T-cell (primary cell): ENCODE results near the genes ZBTB38 and RNF7.

GRCh38 chr3:141243360-141243768 lies 11.7 kb downstream of the PXYLP1 start:
- PRO-cap, 7 experiments = peak in 6 of 7 experiments; most common plus-strand start chr3:141243616 (in 2); most common minus-strand start chr3:141243455 (in 4)

GRCh38 chr3:141306892-141307344 lies 61.4 kb upstream of the ZBTB38 start:
- PRO-cap, 7 experiments = peak in 4 of 7 experiments; most common plus-strand start chr3:141307222 (in 2); most common minus-strand start chr3:141307081 (in 2)

- PRO-cap, 7 experiments = no peak in any of the 7 experiments
Observed at GRCh38 chr3:141360670-141361210, 7.6 kb upstream of the ZBTB38 start.

DNA sequence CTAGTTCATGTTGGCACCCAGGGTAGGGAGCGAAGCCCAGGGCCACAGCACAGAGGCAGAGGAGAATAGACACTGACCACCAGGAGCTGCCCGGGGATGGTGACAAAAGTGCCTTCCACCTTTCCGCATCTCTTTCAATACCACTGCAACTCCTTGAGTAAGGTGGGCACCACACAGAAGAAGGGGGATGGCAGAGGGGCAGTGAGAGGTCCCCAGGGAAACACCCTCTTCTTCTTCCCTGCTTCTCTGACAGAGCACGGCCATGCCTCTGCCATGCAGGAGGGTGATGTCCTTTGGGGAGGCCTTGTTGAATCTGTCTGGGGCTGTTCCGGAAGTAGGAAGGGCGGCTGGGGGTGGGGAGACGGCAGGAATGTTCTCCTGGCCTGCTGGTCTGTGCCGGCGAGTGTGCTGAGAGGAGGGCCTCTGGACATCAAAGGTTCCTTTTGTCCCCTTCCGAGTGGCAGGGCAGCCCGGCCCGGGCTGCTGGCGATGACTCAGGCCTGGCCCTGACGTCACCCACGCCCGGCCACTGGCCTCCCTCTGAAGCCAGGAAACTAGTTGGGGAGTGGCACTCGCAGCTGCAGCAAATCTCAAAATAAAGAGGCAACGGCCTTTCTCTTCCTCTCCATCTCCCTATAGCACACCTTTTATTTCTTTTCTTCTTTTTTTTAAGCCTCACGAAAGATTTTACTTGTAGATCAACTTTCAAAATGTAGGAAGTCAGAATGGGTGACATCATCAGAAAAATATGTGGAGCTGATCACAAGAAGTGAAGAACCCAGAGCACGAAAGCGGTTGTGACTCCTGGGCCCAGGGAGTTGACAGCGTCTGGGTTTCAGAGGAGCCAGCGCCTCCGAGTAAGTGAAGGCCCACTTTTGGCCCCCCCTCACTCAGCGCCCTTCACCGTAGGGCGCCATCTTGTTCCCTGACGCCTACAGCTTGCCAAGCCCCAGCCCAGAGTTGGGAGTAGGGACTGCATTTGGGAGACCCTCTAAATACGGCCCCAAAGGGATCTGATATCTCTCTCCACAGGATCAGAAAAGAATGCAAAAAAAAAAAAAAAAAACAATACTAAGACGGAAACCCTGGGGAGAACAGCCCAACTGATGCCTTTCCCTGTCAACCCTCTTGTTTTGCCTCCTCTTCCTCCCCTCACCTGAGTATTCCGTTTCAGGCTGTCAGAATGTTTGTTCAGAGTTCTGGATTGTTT lies at the start of gene ZBTB38:
Gene ZBTB38, plus strand, starts transcription at position 557 of the 1,210 bp plus-strand sequence.
- PRO-cap, 7 experiments = no peak in any of the 7 experiments

DNA sequence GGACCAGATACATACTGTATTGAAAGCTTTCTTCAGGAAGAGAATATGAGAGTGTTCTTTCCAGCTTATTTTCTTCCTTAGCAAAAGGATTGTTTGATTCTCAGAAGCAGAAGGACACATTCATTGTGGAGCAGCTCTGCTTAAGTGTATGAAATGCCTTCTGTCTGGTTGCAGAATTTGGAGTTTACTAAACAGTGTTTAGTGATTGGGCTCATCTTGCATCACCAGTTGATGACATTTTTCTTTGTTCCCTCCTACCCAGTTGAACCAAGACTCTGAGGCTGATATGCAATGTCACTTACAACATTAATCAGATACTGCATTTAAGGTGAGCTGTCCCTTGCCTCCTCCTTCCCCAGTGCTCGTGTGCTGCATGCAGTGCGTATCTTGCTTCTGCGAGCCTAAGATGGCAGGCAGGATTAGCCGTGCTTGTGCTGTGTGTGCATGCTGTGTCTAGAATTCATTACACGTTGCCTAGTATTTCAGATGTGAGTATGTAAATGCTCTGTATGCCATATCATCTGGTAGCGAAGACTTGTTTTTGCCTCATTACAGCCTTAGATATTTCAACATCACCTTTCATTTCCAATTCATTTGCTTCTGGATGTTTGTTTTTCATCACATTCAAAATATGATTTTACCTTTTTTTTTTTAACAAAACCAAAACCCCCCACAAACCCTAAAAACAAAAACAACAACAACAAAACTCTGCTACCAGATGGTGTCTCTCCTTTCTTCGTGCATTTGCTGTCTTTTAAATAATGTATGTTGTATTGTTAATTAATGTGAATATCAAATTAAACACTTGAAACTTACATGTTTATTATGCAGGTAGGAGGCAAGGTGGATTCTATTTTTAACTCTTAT lies 18.5 kb downstream of the ZBTB38 start:
- PRO-cap, 7 experiments = peak in 2 of 7 experiments; most common plus-strand start position 306 of the sequence (in 1); most common minus-strand start position 116 of the sequence (in 1)

GRCh38 chr3:141498602-141499732 lies 12.1 kb downstream of the RASA2 start:
- PRO-cap, 7 experiments = peak in 5 of 7 experiments; most common plus-strand start chr3:141499170 (in 3); most common minus-strand start chr3:141498890 (in 1)

- PRO-cap, 7 experiments = no peak in any of the 7 experiments
Observed at GRCh38 chr3:141591834-141593174, 105.5 kb downstream of the RASA2 start.

- PRO-cap, 7 experiments = peak in 7 of 7 experiments; most common plus-strand start chr3:141738342 (in 7)
Observed at GRCh38 chr3:141738152-141739193, at the start of gene RNF7. RNF7 (plus strand) TSS chr3:141738298.

DNA sequence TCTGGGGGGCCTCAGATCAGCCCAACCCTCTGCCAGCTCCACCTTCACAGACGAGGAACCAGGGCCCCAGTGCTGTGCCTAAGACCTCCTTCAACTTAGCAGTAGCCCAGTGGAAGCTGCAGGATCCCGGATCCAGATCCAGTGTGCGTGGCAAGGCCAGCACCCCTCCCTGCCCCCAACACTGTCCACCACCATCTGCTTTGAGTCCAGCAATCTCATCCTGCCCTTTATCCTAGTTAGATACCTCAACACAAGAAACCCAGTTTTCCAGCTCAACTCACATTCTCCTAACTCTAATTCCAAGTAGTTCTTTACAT lies 201 bp downstream of the GRK7 start:
- PRO-cap, 7 experiments = no peak in any of the 7 experiments

DNA sequence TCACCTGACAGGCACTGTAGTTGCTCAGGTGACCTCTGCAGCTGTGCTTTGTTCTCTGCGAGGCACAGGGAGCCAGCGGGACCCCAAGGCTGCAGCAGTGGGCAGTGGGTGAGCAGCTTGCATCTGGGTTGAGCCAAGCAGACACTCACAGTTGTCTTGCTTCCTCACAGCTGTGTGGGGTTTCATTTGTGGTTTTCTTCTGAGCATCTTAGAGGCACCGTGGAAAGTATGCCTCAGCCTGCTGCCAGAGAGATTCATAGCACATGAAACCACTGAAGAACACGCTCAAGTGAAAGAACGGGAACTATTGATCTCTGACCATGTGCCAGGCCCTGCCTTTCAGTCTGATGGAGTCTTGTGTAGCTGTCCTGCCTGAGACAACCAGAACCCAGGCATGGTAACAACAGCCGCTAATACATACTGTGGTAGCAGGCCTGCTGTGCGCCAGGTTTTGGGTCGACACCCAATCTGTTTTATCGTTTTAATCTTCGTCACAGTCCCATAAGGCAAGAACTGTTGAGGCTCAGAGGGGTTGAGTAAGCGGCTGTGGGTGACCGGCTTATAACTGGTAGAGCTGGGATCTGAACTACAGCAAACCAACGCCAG lies 33.4 kb downstream of the GRK7 start:
- PRO-cap, 7 experiments = peak in 4 of 7 experiments; most common plus-strand start position 257 of the sequence (in 3); most common minus-strand start position 422 of the sequence (in 1)

- PRO-cap, 7 experiments = peak in 7 of 7 experiments; most common plus-strand start chr3:141877397 (in 1); most common minus-strand start chr3:141877449 (in 7)
Observed at GRCh38 chr3:141877012-141877792, 759 bp downstream of the ATP1B3 start.

DNA sequence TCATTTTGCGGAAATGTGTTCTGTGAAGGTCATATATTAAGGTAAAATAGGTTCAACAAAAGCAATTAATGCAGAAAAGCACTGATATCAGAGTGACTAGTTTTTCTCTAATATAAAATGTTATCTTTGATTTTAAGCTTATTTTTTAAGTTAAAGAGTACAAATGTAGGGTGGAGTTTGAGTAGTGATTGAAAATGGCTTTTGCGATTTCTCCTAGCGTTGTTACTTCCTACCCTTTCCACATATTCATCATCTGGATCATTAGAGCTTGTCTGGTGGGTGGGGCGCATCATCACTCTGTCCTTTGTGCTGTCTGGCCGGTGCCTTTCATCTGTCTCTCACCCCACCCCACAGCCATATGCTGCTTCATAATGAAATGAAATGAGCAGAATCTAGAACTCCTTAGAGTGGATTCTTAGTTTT lies 44.2 kb downstream of the ATP1B3 start:
- PRO-cap, 7 experiments = no peak in any of the 7 experiments

DNA sequence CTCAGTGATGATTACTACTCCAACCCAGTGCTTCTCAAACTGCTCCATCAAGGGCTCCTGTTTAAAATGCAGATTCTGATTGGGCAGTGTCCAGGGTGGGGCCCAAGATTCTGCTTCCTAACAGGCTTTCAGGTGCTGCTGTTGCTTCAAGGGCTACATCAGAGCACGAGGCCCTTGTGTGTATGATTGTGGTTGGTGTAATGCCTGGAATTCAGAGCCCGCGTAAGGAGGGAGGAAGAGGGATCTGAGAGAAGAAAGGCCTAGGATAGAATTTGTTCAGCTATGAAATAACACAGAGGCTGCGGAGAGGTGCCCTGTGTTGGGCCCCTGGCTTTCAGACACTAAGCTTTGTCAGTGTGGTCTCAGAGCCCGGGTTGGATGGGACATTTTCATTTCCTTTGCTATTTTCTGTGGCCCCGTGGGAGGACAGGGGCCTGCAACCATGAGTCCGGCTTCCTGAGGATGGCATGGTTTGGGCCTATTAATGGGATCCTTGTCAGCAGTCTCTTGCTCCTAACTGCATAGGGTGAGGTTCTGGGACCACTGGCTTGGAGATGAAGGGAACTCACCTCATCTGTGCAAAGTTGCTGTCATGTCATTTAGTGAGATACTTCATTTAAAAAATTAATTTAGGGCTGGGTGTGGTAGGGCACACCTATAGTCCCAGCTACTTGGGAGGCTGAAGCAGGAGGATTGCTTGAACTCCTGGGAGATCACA lies 53.1 kb downstream of the ATP1B3 start:
- PRO-cap, 7 experiments = peak in 1 of 7 experiments; most common plus-strand start position 294 of the sequence (in 1)

DNA sequence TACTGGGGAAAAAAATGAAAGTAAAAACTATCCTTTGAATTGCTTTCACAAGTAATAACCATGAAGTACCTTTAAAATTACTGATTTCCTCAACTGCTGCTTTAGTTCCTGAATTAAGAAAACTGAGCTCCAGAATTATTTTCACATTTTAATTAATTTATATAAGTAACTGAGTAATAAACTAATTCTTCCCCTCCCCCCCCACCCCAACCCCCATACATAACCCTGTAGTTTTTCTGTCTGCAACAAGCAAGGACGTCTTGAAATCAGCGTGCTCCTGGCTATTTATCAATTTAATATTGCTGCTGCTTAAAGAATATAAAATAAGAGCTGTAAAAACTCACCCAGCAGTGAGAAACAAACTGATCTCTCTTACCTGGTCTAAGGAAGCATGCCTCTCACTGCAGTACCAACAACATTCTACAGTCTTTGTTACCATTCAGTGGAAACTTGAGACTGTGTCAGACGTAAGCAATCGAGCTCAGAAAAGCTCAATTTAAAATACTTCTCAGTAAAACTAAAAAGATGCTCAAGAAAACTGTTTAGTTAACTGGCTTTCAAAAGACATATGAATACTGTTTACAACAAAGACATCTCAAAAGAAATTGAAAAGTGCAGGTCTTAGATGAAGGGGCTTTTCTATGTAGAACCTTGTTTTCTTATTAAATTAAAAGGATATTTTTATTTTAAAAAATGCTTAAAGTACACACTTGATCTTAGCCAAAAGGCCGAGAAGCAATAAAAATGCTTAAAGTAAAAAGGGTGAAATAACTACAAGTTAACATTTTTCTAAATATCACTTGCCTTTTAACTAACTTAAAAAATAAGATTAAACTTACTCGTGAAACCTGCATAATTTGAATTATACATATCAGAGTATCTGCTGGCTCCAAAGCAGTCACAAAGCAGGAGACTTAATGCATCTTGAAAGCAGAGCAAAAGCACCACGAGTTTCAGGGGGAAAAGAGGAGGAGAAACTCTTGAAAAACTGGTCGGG lies 120.8 kb downstream of the TFDP2 start:
- PRO-cap, 7 experiments = peak in 5 of 7 experiments; most common minus-strand start position 424 of the sequence (in 4)

- PRO-cap, 7 experiments = no peak in any of the 7 experiments
Observed at GRCh38 chr3:142236060-142236494, 10.7 kb upstream of the GK5 start.

DNA sequence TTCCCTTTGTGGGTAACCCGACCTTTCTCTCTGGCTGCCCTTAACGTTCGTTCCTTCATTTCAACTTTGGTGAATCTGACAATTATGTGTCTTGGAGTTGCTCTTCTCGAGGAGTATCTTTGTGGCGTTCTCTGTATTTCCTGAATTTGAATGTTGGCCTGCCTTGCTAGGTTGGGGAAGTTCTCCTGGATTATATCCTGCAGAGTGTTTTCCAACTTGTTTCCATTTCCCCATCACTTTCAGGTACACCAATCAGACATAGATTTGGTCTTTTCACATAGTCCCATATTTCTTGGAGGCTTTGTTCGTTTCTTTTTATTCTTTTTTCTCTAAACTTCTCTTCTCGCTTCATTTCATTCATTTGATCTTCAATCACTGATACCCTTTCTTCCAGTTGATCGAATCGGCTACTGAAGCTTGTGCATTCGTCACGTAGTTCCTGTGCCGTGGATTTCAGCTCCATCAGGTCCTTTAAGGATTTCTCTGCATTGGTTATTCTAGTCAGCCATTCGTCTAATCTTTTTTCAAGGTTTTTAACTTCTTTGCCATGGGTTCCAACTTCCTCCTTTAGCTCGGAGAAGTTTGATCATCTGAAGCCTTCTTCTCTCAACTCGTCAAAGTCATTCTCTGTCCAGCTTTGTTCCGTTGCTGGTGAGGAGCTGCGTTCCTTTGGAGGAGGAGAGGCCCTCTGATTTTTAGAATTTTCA lies 31.8 kb upstream of the XRN1 start:
- PRO-cap, 7 experiments = no peak in any of the 7 experiments

- PRO-cap, 7 experiments = no peak in any of the 7 experiments
Observed at GRCh38 chr3:142596565-142596757, 268 bp downstream of the PLS1 start.

DNA sequence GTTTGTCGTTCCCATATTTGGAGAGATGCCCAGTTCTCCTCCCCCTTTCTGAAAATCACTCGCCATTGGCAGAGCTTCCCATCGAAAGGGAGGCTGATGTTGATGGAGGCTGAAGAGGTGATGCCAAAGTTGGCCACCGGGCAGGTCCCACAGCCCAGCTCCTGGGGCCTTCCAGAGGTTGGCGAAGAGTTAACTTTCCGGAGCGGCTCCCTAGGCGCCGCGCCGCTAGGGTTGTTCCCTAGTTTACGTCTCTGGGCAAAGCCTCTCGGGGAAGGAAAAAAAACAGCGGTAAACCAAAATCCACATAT lies 757 bp downstream of the PCOLCE2 start:
- PRO-cap, 7 experiments = no peak in any of the 7 experiments

DNA sequence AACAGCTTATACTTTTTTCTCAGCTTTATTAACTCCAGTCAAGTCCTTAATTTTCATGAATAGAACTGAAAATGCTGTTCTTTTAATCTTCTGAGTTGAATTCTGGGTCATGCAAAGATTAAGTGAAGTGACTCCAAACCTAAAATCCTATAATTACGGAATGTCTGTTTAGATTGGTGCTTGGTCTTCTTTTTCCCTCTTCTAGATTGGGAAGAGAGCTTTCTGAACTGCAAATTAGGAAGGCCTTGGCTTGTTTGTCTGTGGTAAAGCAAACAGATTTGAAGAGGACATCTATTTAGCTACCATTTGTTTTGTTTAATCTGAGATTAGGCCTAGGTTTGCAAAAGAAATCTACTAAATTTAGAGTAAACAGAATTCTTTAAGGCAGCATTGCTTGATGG lies 23.5 kb downstream of the PAQR9 start:
- PRO-cap, 7 experiments = no peak in any of the 7 experiments

DNA sequence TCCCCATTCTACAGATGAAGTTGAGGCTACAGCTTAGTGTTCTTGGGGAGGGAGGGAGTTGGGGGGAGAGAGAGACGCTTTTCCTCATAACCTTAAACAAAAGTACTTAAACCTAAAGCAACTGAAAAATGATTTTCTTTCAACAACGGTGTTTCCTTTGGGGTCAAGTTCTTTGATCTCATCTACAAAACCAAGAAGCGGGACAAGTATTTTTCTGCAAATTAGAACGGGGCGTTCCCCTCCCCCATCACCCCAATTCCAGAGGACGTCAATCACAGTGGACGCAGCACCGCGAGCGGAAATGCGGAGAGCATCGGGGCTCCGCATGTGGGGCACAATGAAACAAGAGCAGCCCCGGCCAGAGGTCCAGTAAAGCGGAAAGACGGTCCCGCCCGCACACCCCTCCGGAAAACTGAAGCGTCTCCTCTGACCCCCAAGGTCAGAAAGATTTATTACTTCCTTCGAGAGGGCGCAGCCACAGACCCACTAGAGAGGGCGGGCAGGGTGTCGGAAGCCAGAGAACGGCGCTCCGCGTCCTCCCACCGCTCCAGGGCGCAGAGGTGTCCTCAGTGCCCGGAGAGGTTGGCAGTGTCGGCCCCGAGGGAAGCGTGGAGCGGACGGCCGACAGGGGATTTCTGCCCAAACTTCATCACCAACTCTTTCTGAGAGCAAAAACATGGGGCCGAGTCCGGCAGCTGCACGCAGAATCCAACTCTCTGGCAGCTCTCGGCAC lies 627 bp upstream of the CHST2 start:
- PRO-cap, 7 experiments = peak in 3 of 7 experiments; most common plus-strand start position 275 of the sequence (in 2)